Jejunum (tissue), 1 donor: ENCODE measurements around the genes DACT3 and STRN4.

DNA sequence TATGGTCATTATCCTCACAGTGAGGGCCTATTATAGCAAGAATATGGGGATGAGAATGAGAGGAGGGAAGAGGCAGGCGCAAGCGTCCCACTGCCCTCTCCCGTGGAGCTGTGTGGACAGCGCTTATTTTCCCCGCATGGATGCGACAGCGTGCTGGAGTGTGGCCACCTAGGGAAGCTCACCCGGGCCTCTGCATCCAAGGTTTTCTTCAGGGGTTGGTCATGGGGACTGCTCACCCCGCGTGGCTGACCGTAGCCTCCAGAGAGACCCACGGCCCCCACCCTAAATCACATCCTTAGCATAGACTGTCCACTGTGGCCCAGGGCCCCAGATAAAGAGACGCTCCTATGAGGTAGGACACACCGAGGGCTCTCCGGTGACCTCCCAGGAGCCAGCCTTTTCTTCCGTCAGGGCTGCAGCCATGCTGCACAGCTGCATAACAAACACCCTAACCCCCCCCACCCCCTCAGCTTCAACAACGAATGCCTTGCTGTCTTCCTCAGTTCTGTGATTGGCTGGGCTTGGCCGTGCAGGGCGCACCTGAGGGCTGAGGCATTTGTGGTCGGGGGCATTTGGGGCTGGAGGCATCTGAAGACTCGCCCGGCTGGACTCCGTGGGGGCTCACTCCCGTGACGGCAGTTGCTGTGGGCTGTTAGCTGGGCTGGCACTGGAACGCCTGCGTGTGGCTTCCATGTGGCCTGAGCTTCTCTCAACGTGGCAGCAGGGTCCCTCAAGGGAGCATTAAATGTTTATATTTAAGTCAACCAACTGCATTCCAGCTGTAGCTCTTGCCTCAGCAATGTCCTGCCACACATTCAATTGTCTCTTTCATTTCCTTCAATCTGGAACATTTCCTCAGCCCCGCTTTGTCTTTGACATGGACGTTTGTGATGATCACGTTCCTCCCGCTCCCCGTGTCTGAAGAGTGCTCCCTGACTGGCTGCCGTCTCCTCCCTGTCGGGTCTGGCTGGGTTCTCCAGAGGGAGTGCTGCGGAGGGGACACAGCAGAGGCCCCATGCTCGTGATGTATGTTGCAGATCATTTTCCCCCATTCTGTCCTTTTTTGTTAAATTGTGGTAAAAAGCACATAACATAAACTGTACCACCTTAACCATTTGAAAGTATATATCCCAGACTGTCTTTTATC, 21.2 kb downstream of the CCDC8 start:
- PRO-cap: no peak

GRCh38 chr19:46466592-46467116, 4.7 kb downstream of the PNMA8A start:
- PRO-cap: no peak

- PRO-cap: no peak
Observed at GRCh38 chr19:46480852-46481500, 9.6 kb upstream of the PNMA8A start.

- PRO-cap: no peak
Observed at GRCh38 chr19:46546475-46546896, 50.8 kb upstream of the PNMA8B start.

GRCh38 chr19:46660842-46661729, at the start of gene DACT3:
DACT3 (minus strand) TSS chr19:46661182.
- PRO-cap: unidirectional peak, minus-strand start at chr19:46661138

- PRO-cap: no peak
Observed at GRCh38 chr19:46715593-46716677, 979 bp downstream of the PRKD2 start.

DNA sequence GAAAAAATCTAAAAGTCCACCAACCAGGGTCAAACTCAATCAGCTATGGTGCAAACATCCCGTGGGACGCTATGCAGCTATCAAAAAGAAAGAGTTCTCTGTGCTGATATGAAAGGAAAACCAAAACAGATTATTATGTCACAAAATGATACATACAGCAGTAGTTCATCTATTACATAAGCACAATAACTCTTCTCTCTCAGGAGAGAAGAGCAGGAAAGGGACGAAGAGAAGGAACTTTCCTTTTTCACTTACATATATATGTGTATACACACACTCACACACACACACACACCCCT, 2.9 kb upstream of the FKRP start:
- PRO-cap: no peak

DNA sequence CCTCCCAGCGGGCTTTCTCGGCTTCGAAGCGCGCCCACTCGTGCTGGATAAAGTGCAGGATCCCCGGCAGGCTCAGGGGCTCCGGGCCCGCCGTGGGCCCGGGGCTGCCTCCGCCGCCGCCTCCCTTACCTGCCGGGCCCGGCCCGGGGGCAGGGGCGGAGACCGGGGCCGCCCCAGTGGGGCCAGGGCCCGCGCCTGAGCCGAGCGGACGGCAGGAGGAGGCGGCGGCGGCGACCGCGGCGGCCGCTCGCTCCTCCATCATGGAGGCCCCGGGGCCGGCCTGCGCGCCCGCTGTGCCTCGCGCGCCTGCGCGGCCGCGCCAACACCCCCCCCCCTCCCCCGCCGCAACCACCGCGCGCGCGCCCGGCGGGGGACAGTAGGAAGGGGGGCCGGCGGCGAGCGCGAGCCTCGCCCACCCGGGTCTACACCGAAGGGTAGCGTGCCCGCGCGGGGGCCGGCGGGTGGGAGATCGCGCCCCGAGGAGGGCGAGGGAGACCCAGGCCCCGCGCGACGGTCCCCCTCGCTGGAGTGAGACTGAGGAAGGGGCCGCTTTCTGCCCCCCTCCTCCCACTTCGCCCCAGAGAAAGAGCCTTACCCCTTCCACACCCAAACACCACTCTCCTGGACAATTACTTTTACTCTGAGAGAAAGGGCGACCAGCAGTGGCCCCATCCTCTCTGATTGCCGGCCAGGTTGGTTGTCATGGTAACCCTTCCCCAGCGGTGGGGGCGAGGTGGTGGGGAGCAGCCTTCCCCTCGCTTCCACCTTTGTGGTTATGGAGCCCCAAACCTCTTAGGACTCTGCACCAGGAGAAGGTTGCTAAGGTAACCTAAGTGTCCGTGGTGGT, at the start of gene STRN4:
STRN4 (minus strand) TSS at position 282 of the 847 bp plus-strand sequence.
- PRO-cap: bidirectional peak, plus-strand start at position 351 of the sequence, minus-strand start at position 281 of the sequence

DNA sequence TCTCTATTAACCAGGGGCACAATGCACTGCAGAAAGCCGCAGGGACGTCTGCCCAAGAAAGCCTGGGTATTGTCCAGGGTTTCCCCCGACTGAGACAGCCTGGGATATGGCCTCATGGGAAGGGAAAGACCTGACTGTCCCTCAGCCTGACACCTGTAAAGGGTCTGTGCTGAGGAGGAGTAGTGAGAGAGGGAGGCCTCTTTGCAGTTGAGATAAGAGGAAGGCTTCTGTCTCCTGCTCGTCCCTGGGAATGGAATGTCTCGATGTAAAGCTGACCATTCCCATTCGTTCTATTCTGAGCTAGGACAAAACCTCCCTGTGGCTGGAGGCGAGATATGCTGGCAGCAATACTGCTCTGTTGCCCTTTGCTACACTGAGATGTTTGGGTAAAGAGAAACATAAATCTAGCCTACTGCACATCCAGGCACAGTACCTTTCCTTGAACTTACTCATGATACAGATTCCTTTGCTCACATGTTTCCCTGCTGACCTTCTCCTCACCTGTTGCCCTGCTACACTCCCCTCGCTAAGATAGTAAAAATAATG, 19.7 kb downstream of the SLC1A5 start:
- PRO-cap: no peak

- PRO-cap: bidirectional peak, plus-strand start at chr19:46786597, minus-strand start at chr19:46786523
Observed at GRCh38 chr19:46785878-46787075, 2.1 kb downstream of the SLC1A5 start.

GRCh38 chr19:46812922-46814081, 24.9 kb upstream of the SLC1A5 start:
- PRO-cap: no peak

DNA sequence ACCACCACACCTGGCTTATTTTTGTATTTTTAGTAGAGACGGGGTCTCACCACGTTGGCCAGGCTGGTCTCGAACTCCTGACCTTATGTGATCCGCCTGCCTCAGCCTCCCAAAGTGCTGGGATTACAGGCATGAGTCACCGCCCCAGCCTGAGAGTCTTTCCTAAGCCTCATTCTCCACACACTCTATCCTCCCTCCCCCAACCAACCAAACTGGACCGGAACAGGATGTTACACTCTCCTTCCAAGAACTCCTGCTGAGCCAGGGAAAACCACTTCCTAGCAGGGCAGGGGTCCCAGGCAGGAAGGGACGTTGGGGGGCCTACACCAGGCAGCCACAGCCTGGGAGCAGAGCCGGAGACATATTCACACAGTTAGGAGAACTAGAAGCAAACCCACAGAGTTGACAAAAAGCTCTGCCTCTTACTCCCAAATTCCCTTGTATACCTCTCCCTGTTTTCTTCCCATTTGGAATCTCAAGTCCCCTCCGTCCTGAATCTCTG, 1.4 kb downstream of the AP2S1 start:
- PRO-cap: no peak

DNA sequence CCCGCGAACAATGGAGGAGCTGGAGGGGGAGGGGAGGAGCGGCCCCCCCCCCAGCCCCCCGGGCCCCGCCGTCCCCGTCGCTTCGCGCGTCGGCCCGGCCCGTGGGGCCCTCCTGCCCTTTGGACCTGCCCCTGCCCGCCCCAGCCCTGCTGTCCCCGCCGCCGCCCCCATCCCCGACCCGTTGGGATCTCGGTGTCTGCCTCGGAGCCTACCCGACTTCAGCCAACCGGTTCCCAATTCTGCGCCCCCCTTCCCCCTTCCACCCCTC, 439 bp downstream of the ARHGAP35 start:
- PRO-cap: bidirectional peak, plus-strand start at position 184 of the sequence, minus-strand start at position 121 of the sequence

DNA sequence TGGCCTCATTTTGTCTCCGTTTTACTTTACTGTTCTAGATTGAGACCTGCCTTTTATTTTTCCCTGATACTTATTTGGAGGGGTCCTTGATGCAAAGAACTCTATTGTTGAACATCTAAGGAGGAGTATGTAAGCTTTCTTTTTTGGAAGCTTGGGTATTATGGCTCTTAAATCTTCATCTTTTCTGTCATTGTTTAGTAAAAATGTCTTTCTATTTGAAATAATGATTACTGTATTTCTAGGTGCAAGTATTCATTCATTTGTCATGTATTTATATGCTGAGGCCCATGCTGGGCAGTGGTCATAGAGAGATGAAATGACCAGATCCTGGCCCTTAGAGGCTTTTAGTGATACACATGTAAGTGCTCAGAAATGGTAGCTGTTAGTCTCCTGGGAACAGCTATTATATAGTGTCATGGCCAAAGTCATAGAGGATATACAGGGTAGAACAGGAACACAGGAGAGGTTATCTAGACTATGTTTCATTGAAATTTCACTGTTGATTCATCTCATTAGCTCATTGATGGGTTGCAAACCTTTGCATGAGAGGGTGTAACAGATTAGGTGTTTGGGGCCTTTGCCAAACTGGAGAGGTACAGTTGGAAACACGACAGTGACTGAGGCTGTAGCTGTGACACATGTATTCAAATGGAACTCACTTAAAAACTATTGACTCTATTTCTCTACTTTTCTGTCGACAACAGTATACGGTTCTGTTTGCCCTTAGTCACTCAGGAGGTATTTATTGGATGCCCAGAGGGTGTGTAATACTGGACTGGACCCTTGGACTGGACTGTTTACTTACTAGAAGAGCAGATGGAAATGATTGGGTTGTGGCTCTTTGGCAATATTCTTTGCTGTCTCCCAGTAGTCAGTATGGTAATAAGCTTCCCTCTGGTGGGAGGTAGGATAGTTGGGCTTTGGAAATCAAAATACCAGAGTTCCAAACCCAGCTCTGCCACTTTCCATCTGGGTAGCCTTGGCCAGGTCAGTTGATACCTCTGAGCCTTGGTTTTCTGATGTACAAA, 29.6 kb downstream of the ARHGAP35 start:
- PRO-cap: no peak

- PRO-cap: no peak
Observed at GRCh38 chr19:46984236-46985106, 35.2 kb upstream of the NPAS1 start.

DNA sequence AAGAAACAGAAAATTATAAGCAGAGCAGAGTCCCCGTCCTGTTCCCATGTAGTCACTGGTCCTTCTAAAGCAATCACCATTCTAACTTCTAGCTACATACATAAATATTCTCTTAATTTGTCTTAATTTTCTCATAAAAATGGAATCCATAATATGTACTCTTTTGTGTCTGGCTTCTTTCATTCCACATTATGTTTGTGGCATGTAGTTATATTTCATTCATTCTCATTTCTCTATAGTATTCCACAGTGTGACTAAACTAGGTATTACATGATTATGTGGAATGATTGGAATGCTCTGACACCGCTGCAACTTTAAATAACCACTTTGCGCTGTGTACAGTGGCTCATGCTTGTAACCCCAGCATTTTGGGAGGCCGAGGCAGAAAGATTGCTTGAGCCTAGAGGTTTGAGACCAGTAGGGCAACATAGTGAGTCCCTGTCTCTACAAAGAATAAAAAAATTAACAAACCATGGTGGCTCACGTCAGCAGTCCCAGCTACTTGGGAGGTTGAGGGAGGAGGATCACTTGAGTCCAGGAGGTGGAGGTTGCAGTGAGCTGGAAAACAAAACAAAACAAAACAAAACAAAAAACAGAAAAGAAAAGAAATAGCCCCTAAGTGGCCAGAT, 8.3 kb upstream of the SAE1 start:
- PRO-cap: no peak

GRCh38 chr19:47220669-47221872, 9.9 kb downstream of the BBC3 start:
- PRO-cap: no peak

DNA sequence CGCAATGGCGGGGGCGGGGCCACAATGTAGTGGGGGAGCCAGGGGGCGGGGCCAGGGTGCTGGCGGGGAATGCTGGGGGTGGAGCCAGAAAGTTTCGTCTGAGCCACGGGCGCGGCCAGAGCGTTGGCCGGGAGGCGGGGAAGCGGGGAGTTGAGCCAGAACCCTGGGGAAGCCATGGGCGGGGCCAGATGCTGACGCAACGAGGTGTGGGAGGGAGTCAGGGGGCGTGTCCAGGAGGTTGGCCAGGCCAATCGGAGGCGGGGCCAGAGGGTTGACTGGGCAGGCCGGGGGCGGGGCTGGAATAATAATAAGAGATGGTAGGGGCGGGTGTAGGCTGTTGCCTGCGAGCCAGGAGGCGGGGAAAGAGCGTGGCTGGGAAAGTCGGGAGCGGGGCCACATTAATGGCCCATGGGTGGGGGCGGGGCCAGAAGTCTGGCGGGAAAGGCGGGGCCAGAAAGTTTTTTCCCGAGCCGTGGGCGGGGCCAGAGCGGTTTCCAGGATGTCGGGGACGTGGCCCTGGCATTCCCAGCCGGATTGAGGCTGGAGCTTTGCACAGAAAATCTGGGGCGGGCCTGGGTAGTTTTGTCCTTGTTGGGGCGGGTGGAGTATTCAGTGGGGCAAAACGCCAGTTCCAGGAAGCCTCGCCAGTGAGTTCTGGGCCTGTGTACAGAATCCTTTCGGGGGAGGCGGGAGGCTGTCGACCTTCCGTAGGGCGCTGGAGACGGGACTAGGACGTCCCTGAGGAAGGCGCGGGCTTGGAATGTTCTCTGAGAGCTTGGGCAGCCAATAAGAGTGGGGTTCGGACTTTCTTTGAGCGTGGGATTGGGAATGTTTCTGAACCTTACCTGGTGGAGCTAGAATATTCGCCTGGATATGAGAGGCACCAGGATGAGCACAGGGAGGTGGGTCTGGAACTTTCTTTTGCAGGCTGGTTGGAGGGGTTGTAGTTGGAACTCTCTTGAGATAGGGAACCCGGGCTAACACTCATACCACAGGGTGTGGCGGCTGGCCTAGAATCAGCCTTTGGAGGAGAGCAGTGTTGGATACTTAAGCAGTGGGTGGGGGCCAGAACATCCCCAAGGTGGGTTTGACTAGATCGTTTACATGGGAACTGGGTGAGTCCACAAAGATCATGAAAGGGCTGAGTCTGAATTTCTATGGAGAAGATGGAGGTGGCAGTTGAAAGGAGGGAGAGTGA, 1.1 kb downstream of the CCDC9 start:
- PRO-cap: bidirectional peak, plus-strand start at position 123 of the sequence, minus-strand start outside the sequence; unidirectional peak, plus-strand start at position 490 of the sequence; unidirectional peak, plus-strand start at position 522 of the sequence; bidirectional peak, plus-strand start at position 718 of the sequence, minus-strand start at position 729 of the sequence

GRCh38 chr19:47272636-47272923, 2.1 kb upstream of the INAFM1 start:
- PRO-cap: no peak

DNA sequence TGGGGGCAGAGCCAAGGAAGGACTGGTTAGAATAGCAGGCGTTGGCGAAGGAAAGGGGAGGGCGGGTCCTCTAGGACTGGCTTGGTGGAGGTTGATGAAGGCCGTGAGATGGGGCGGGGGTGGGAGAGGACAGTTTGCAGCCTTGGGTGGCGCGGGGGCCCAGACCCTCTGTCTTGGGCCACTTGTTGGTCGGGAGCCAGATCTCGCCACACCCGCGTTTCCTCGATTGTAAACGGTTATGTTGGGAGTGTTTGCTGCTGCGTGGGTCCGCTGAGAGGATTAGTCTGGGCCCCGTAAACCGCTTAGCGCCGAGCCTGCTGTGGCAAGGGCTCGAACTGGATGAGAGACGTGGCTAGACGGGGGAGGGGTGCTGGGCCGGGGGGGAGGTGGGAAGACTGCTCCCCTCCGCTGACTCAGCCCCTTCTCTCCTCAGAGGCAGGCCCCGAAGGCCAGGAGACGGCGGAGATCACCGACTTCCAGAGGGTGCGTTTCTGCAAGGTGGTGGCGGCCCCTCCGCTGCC, 1.7 kb upstream of the INAFM1 start:
- PRO-cap: no peak